ENCODE data around the gene GOPC.

- PRO-cap = no peak
- RAMPAGE, long total RNA, 2 experiments = no peak in any of the 2 experiments
Observed at GRCh38 chr6:116268850-116269475, 10.8 kb downstream of the TSPYL1 start.

DNA sequence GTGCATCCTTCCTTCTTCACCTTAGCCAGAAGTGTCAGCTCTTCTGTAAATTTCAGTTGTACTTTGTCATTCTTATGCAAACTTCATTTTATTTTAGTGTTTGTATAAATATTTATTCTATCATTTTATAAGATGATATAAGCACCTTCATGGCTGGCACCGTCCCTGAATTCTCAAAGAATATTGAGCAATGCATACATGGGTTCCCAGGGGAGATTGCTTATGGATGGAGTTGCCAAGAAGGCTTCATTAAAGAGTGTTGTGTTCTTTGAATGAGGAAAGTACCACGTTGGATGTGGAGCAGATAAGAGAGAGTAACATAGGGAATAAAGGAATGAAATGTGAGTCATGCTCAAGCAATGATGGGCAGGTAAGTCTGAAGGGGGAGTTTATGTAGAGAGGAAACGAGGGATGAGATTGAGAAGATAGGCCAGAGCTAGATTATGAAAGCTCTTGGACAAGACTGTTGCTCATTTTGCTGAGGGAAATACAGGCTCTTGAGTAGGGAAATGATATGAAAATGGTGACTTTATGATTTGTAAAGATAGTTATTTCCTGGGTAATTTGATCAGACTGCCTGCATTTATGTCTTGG, 10.3 kb downstream of the DSE start:
- PRO-cap = no peak
- RAMPAGE, long total RNA, 2 experiments = no peak in any of the 2 experiments

- PRO-cap = no peak
- RAMPAGE, long total RNA, 2 experiments = no peak in any of the 2 experiments
Observed at GRCh38 chr6:116462584-116462974, 1.4 kb downstream of the CALHM6 start.

DNA sequence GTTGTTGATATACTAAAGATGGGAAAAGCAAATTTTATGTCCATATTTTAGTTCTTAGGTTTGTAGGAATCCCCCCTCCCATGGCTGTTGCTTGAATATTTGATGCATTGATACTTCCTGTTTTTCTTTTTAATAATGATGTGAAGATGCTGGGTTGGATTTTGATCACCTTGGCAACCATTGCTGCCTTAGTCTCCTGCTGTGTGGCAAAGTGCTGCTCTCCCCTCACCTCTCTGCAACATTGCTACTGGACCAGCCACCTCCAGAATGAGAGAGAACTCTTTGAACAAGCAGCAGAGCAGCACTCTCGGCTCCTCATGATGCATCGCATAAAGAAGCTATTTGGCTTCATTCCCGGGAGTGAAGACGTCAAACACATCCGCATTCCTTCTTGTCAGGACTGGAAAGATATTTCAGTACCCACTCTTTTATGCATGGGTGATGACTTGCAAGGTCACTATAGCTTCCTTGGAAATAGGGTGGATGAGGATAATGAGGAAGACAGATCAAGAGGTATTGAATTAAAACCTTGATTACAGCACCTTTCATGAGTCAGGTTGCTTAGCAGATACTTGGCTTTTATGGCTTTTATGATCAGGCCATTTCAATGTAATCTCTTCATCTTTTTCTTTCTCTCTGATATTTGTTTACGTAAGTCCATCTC, 4.3 kb downstream of the CALHM4 start:
- PRO-cap = no peak
- RAMPAGE, long total RNA, 2 experiments = no peak in any of the 2 experiments

GRCh38 chr6:116764540-116764760, 1.1 kb downstream of the FAM162B start:
- PRO-cap = no peak
- RAMPAGE, long total RNA, 2 experiments = no peak in any of the 2 experiments

GRCh38 chr6:117303259-117303663, 37.9 kb downstream of the VGLL2 start:
- PRO-cap = no peak
- RAMPAGE, long total RNA, 2 experiments = no peak in any of the 2 experiments

- PRO-cap = no peak
- RAMPAGE, long total RNA, 2 experiments = no peak in any of the 2 experiments
Observed at GRCh38 chr6:117425373-117425861, 325 bp downstream of the ROS1 start.

- PRO-cap = no peak
- RAMPAGE, long total RNA, 2 experiments = no peak in any of the 2 experiments
Observed at GRCh38 chr6:117486249-117486743, 3.8 kb downstream of the DCBLD1 start.

DNA sequence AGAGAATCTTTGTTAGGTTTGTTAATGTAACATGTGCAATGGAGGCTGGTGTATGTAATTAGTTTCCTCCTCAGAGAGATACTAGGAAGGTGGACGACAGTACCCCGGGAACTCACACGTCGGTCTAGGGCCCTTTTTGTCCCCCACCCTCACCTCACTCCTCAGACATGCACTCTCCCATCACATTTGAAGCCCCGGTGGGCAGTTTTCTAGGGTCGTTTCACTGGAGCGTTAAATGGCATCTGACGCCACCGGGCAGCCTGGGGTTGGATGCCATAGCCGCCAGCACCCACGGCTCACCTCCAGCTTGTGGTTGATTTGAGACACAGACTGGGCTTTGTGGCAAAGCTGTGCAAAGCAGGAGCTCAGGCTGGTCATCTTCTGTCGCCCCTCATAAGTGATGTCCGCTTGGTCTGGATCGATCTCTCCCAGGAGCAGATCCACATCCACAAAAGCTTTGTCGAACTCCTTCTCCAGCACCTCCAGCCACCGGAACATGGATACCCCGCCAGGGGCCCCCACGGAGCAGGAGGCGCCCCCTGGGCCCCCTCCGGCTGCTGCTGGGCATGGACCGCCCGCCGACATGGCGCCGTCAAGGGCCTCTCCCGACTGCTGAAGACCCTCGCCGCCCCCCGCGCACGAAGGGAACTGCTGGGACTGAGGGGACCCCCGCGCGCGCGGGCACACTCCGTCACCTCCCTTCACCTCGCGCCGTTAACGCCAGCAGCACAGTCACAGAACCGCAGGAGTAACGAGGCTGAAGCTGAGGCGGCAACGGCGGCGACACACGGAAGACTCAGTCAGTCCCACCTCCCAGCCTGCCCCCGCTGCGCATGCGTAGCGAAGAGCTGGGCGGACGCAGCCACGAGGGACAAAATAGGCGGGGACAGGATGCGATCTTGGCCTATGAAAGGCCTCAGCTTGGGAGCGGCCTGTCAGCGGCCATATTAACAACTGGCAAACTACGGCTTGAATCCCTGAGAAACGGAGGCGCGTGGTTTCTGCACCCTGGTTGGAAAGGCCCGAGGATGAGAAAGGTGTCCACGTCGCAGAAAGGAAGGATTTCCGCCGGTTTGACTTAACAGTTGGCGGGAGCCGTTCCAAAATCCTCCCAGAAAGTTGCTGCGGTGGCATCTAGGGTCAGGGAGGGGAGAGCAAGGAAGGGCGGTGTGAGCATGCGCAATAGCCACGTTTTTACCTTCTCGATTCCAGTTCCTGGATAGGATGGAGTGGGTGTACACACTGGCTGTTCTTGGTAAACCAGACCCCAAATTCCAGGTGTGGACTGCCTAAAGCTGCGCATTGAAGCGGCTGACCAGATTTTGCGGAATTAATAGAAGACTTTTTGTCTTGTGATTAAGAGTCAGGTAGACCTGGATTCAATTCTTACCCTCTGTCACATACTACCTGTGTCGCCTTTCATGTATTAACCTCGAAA, at the start of gene GOPC:
Gene GOPC, minus strand, starts transcription at position 808 of the 1,438 bp plus-strand sequence.
- PRO-cap = bidirectional peak, plus-strand start at position 960 of the sequence, minus-strand start at position 789 of the sequence; bidirectional peak, plus-strand start at position 1,211 of the sequence, minus-strand start at position 1,156 of the sequence
- RAMPAGE, long total RNA, 2 experiments = start-site peak on the minus strand in 2 of 2 experiments, centred at positions 786 to 802 of the sequence, 409 to 733 reads per replicate

- PRO-cap = no peak
- RAMPAGE, long total RNA, 2 experiments = no peak in any of the 2 experiments
Observed at GRCh38 chr6:118324034-118324490, 224.0 kb upstream of the PLN start.

GRCh38 chr6:118408015-118408436, 140.1 kb upstream of the PLN start:
- PRO-cap = no peak
- RAMPAGE, long total RNA, 2 experiments = no peak in any of the 2 experiments

- PRO-cap = no peak
- RAMPAGE, long total RNA, 2 experiments = no peak in any of the 2 experiments
Observed at GRCh38 chr6:118507222-118508144, 40.6 kb upstream of the PLN start.

- PRO-cap = no peak
- RAMPAGE, long total RNA, 2 experiments = no peak in any of the 2 experiments
Observed at GRCh38 chr6:118555920-118556243, 7.8 kb downstream of the PLN start.

GRCh38 chr6:118560903-118561250, 12.8 kb downstream of the PLN start:
- PRO-cap = no peak
- RAMPAGE, long total RNA, 2 experiments = no peak in any of the 2 experiments

DNA sequence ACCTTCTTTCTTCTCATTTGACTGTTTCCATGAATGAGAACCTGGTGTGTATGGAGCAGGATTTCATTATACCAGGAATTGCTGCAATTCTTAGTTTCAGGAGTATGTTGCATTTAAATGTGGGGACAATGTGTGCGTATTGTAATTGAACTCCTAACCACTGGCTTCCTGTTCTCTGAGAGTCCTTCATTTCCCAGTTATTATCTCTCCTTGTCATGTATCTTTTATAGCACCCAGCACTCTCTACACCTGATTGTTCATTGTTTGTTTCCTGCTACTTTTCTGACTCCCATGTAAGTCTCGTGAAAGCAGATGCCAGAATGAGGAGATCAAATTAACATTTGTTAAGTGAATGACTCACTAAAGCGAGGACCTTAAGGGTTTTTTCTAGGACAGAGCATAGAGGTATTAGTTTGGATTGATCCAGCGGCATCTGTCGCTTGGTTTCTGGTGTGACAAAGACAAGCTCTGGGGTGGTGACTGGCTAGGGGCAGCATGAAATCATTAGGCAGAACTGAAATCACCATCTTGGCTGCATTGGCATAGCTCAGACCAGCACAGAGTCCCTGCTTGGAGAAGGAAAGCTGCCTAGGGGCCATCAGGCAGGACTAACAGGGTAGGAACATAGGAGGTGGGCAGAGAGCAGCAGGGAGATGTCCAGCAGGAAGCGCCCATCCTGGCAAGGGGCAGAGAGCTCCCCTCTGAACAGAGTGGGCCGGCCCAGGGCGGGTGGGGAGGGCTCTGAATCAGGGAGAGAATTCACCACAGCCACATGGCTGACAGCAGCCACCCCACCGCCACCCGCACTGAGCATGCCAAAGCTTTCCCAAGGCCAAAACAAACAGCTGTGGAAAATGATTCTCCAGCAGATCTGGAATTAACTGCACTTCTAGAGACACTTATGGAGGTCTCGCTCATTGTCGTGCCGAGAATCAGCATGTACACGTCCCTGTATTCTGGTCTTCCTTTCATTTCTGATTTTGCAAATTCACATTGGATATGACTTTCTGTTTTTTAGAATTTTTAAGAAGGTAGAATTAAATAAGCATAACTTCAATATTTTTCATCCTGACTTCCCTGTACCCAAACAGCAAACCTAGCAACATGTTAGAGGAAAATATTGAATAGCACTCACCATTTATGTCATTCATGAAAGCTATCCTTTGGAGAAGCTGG, 97.2 kb upstream of the CEP85L start:
- PRO-cap = no peak
- RAMPAGE, long total RNA, 2 experiments = no peak in any of the 2 experiments

DNA sequence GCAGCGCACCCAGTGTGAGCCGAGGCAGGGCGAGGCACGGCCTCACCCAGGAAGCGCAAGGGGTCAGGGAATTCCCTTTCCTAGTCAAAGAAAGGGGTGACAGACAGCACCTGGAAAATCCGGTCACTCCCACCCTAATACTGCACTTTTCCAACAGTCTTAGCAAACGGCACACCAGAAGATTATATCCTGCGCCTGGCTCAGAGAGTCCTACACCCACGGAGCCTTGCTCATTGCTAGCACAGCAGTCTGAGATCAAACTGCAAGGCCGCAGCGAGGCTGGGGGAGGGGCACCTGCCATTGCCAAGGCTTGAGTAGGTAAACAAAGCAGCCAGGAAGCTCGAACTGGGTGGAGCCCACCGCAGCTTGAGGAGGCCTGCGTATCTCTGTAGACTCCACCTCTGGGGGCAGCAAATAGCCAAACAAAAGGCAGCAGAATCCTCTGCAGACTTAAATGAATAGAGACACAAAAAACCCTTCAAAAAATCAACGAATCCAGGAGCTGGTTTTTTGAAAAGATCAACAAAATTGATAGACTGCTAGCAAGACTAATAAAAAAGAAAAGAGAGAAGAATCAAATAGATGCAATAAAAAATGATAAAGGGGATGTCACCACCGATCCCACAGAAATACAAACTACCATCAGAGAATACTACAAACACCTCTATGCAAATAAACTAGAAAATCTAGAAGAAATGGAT, 97.3 kb upstream of the ASF1A start:
- PRO-cap = no peak
- RAMPAGE, long total RNA, 2 experiments = no peak in any of the 2 experiments

GRCh38 chr6:118839109-118839396, 54.9 kb upstream of the ASF1A start:
- PRO-cap = no peak
- RAMPAGE, long total RNA, 2 experiments = no peak in any of the 2 experiments

- PRO-cap = no peak
- RAMPAGE, long total RNA, 2 experiments = no peak in any of the 2 experiments
Observed at GRCh38 chr6:118890851-118891956, 2.7 kb upstream of the ASF1A start.

- PRO-cap = no peak
- RAMPAGE, long total RNA, 2 experiments = no peak in any of the 2 experiments
Observed at GRCh38 chr6:119129795-119130504, 51.5 kb upstream of the FAM184A start.

GRCh38 chr6:119146991-119147445, 68.6 kb upstream of the FAM184A start:
- PRO-cap = no peak
- RAMPAGE, long total RNA, 2 experiments = no peak in any of the 2 experiments

Data from prostate gland (tissue), 2 donors.